ENCODE measurements around a stretch of chr4.

- PRO-cap = no peak
- RAMPAGE, long total RNA, 4 experiments = no peak in any of the 4 experiments
These were observed 160.0 kb downstream of the RAPGEF2 start for GRCh38 chr4:159262834-159263264.

DNA sequence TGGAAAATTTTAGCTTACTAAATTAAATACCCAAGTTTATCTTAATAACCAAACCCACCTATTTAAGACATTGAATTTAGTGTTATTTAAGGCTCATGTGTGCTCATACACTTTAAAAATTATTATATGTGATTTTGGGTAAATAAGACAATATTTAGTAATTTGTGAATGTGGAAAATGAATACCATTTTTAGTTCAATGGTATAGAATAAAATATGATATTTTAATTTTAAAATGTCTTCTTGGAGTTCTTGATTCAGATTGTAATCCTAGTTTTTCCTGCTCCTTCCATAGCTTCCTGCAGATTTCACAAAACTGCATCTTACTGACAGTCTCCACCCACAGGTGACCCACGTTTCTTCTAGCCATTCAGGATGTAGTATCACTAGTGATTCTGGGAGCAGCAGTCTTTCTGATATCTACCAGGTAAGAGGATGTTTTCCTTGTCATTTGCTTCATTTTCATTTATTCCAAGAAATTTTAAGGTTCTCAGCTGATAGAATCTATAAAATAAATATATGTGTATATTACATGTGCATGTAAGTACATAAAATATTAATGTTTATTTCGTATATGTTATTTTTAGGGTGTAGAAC, 201.3 kb downstream of the RAPGEF2 start:
- PRO-cap = no peak
- RAMPAGE, long total RNA, 4 experiments = start-site peak on the plus strand in 1 of 4 experiments, centred at position 366 of the sequence, 21 reads per replicate

DNA sequence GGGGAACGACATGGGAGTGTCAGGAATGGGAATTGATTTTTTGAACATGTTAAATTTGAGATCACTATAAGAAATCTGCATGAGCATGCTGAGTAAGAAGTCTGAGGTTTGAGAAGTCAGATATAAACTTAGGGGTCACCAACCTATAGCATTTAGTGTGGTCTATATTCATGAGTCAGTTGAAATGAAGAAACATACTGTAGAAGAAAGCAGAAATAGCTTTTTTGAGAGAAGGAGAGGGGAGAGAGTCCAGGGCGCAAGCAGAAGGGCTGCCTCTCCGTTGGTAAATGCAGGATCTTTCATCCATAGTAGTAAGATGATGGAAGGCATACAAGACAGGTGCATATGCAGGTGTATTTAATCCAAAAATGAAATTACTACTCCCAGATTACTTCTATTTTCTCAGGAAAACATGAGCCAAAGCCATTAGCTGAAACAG, 1490.5 kb downstream of the RAPGEF2 start:
- PRO-cap = no peak
- RAMPAGE, long total RNA, 4 experiments = no peak in any of the 4 experiments

- PRO-cap = no peak
- RAMPAGE, long total RNA, 4 experiments = no peak in any of the 4 experiments
These were observed 346.0 kb downstream of the FSTL5 start for GRCh38 chr4:161817788-161818181.

DNA sequence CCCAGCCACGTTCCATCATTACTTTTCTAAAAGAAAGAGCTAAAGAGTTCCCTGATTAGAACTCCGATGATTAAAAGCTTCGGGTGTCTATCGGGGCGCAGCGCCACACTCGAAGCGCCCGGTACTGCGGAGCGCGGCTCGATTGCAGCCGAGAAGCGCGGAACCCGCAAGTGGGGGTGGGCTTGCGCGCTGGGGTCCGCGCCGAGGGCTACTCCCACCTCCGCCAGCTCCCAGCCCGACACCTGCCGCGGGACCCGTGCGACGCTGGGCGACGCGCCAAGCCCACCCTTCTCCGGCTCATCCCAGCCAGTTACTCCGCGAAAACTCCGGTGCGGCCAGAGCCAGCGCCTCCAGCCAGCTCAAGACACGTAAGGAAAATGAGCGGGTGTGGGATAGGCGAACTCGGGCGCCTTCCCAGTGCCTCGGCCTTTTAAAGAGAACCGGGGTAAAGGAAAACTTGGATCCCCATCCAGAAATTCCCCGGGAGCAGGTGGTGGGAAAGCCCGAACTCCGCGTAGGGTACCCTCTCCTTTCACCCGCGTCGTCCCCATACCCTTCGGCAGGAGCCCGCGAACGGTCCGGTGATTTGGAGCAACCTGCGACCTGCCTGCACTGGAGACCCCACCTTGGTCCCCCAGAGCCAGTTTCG, 533 bp downstream of the NPY1R start:
- PRO-cap = no peak
- RAMPAGE, long total RNA, 4 experiments = no peak in any of the 4 experiments

DNA sequence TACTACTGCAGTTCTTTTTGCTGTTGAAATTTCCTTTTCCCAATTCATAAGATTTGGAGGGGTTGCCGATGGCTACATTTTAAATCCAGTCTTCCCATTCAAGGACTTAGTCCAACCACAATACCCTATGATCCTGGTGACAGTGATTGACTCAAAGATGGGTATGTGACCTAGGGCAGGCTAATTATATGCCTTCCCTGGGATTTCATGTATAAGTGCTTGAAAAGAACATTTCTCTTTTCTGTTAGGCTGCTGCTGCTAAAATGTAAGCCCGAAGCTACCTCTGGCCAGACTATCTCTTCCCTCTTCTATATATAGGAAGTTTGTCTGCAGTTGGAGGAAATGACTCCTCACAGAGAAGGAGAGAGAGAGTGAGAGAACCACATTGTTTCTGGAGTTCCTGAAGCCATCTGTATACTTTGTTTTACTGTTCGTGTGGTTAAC, 112.3 kb downstream of the TMA16 start:
- PRO-cap = no peak
- RAMPAGE, long total RNA, 4 experiments = no peak in any of the 4 experiments

DNA sequence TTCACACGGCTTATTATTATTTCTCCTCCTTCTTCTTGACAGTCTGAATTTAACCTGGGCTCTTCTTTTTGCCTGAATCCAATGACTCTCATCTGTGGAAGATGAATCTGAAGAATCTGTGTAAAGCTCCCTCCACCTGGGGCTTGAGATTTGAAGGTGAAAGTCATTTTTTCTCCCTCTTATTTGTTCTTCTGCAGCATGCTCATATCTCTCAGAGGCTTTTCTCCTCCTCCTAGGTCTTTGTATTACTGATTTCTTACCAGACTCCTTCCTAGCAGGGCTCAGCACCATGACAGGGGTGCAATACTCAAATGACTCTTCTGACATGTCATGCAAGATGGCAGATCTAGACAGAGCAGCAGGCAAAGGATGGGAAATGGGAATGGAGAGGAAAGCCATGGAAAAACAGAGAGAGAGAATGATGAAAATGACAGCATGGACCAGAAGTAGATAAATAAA, 118.2 kb downstream of the TMA16 start:
- PRO-cap = no peak
- RAMPAGE, long total RNA, 4 experiments = no peak in any of the 4 experiments

GRCh38 chr4:165136460-165136963, 23.9 kb upstream of the TMEM192 start:
- PRO-cap = no peak
- RAMPAGE, long total RNA, 4 experiments = no peak in any of the 4 experiments

- PRO-cap = no peak
- RAMPAGE, long total RNA, 4 experiments = no peak in any of the 4 experiments
These were observed 21.9 kb upstream of the KLHL2 start for GRCh38 chr4:165185420-165185927.

DNA sequence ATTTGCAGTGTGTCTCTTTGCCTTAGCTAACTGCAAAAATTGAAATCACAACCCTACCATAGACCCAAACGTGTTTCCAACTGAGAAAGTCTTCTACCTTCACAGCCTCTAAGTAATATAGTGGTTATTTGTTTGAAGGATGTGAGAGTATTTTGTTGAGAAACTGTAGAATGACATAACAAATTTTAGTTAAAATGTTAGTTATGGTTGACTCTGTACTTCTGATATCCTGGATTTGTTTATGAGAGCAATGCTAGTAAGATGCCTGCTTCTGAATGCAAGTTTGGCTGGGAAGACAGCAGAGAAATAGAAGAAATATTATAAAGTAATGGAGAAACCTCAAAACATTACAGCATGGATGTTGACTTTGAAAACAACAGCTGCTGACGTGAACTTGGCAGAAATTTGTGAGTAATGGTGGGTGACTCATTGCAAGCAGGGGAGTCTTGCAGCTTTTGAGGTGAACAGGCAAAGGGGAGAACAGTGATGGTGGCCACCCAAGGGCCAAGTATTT, 7.8 kb downstream of the KLHL2 start:
- PRO-cap = no peak
- RAMPAGE, long total RNA, 4 experiments = no peak in any of the 4 experiments

GRCh38 chr4:165246575-165247833, 32.5 kb downstream of the GK3 start:
- PRO-cap = no peak
- RAMPAGE, long total RNA, 4 experiments = no peak in any of the 4 experiments

- PRO-cap = no peak
- RAMPAGE, long total RNA, 4 experiments = no peak in any of the 4 experiments
These were observed 23.1 kb downstream of the GK3 start for GRCh38 chr4:165256330-165256841.

DNA sequence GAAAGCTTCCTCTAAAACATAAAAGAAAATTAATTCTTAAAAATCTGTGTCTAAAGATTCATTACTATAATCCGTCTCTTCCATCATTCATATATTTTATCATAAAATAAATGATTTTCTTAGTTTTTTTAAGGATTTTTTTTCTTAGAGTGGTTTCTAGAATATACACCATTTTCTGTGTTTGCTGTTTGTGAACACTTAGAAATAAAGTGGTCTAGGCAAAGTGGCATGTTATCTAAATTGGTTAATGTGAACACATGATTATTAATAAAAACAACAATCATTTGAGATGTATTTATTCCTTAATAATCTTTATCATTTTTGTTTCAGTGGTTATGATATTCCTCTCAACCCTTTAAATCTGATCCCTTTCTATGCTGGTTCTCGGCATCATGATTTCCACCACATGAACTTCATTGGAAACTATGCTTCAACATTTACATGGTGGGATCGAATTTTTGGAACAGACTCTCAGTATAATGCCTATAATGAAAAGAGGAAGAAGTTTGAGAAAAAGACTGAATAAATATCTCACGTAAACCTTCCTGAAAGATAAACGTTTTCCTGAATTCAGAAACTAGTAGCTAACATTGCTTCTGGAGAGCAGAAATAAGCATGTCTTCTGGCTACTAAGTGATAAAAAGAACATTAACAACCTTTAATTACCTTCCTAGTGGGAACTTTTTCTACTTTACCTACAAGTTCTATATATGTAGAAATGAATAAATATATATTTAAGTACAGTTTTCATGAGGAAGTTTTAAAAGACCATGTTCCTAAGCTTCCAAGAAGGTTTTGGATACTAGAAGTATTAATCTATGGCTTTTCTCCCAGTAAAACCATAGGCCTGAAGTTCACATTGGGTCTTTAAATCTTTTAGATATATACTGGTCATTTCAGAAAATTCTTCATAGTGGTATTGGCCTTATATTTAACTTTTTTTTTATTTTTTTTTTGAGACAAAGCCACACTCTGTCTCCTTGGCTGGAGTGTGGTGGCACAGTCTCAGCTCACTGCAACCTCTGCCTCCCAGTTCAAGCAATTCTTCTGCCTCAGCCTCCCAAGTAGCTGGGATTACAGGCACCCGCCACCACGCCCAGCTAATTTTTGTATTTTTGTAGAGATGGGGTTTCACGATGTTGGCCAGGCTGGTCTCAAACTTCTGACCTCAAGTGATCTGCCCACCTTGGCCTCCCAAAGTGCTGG, 14.4 kb downstream of the MSMO1 start:
- PRO-cap = no peak
- RAMPAGE, long total RNA, 4 experiments = no peak in any of the 4 experiments

DNA sequence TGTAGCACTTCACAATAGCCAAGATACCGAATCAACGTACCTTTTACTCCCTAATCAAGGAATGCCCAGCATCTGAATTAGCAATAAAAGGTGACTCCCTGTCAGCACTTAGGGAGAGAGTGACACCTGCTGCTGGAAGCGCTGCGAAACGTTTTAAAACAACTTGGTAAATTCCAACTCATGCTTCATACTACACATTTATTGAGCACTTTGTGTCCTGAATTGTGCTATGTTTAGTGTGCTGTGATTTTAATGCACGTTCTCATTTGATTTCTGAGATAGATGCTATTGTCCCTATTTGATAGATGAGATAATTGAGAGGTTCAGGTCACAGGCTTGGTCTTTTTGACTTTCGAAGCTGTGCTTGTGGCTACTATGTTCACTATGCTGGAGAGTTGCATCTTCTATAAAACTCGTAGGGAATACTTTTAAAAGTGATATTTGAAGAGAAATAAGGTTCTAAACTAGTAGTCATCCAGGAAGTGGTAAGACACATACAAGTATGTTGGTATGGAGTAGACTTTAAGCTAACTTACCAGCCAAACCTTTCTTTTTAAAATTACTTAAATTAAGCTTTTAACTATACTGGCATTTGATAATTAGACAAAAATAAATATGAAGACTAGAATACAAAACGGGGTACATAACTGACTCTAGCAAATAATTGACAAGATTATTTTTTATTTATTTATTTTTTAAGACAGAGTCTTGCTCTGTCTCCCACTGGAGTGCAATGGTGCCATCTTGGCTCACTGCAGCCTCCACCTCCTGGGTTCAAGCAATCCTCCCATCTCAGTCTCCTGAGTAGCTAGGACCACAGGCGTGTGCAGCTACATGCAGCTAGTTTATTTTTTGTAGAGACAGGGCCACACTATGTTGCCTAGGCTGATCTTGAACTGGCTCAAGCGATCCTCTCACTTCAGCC, 16.6 kb downstream of the MSMO1 start:
- PRO-cap = no peak
- RAMPAGE, long total RNA, 4 experiments = no peak in any of the 4 experiments

- PRO-cap = no peak
- RAMPAGE, long total RNA, 4 experiments = no peak in any of the 4 experiments
These were observed 13.9 kb upstream of the CPE start for GRCh38 chr4:165364969-165365168.

DNA sequence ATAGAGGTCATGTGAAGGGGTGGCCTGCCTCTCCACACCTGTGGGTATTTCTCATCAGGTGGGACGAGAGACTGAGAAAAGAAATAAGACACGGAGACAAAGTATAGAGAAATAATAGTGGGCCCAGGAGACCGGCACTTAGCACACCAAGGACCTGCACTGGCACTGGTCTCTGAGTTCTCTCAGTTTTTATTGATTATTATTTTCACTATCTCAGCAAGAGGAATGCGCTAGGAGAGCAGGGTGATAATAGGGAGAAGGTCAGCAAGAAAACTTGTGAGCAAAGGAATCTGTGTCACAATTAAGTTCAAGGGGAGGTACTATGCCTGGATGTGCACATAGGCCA, 220.0 kb downstream of the TLL1 start:
- PRO-cap = no peak
- RAMPAGE, long total RNA, 4 experiments = no peak in any of the 4 experiments

- PRO-cap = no peak
- RAMPAGE, long total RNA, 4 experiments = no peak in any of the 4 experiments
These were observed 211 bp upstream of the ANXA10 start for GRCh38 chr4:168092245-168092407.

DNA sequence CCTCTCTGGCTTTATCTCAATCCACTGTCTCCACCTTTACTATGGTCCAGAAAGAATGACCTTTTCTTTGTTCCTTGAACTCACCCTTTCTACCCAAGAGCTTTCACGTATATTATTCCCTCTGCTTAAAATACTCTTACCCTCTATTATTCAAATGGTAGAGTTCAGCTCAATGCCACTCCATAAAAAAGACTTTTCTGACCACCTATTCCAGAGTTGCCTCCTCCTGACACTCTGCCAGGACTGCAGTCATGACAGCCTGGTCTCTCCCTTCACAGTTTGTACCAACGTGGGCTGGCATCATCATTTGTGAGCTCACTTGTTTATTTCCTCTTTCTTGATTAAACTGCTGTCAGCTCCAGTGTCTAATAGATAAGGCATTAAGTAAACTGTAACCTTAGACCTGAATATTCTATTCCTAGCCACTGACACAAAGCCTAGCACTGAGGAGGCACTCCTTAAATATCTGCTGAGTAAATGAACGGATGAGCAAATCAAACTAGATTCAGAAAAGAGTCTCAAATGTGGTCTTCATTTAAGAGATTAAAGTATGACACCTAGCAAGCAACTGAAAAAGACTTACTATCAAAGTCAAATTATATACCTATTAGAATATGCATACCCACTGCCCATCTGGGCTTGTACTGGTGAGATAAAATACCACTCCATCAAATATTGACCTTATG, 48.7 kb downstream of the DDX60 start:
- PRO-cap = no peak
- RAMPAGE, long total RNA, 4 experiments = no peak in any of the 4 experiments

- PRO-cap = no peak
- RAMPAGE, long total RNA, 4 experiments = no peak in any of the 4 experiments
These were observed 77.7 kb upstream of the DDX60 start for GRCh38 chr4:168395916-168397007.

GRCh38 chr4:168494828-168495027, 2.1 kb upstream of the PALLD start:
- PRO-cap = no peak
- RAMPAGE, long total RNA, 4 experiments = no peak in any of the 4 experiments

Data from sigmoid colon (tissue), 4 donors.